REH cell (cell line): Measurements from ENCODE around the gene CSF1R.

DNA sequence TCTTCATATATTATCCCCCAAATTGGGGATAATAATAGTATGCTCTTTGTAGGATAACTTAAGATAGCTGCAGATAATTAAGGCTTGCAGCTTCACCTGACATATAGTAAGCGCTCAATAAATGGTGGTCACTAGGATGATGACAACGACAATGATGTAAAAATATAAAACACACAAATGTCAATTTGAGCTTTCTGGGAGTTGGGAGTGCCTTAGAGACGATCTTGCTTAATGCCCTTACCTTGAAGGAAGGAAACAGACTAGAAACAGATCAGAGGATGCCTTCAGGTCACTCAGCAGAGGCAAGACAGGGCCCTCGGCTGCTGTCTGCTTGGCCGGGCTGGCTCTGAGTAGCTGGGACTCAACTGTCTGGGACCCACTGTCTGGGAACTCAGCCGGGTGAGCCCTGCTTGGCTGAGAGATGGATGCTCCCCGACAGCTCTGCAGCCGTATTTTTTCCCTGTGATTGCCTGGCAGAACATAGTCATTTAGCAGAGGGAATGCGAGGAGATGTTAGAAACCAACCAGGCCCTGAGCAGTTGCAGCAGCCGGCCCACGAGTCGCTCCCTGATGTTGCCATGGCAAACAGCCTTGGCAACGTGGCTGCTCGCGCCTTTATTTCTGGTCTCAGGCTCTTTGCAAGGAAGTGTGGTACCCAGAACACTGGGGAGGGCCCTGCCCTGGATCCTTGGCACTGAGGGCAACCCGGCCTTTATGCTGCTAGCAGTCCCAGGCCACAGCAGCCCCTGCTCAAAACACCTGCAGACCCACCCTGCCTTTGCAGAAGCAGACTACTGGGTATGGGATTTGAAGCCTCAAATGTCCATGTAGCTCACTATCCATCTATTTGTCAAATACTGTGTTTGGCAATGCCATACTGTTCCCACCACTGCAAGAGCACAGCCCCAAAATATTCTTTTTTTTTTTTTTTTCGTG, 10.9 kb downstream of the PPARGC1B start:
- PRO-cap = no peak

- PRO-cap = no peak
Observed at GRCh38 chr5:149785187-149785881, 55.2 kb downstream of the PPARGC1B start.

GRCh38 chr5:149834865-149835630, 104.9 kb downstream of the PPARGC1B start:
- PRO-cap = no peak

DNA sequence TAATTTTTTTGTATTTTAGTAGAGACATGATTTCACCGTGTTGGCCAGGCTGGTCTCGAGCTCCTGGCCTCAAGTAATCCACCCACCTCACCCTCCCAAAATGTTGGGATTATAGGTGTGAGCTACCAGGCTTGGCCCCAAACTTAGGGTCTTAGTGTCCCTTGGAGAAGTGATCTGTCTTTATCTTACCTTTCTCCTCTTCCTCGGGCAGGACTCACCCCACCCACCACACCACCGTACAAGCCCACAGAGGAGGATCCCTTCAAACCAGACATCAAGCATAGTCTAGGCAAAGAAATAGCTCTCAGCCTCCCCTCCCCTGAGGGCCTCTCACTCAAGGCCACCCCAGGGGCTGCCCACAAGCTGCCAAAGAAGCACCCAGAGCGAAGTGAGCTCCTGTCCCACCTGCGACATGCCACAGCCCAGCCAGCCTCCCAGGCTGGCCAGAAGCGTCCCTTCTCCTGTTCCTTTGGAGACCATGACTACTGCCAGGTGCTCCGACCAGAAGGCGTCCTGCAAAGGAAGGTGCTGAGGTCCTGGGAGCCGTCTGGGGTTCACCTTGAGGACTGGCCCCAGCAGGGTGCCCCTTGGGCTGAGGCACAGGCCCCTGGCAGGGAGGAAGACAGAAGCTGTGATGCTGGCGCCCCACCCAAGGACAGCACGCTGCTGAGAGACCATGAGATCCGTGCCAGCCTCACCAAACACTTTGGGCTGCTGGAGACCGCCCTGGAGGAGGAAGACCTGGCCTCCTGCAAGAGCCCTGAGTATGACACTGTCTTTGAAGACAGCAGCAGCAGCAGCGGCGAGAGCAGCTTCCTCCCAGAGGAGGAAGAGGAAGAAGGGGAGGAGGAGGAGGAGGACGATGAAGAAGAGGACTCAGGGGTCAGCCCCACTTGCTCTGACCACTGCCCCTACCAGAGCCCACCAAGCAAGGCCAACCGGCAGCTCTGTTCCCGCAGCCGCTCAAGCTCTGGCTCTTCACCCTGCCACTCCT, 106.2 kb downstream of the PPARGC1B start:
- PRO-cap = no peak

DNA sequence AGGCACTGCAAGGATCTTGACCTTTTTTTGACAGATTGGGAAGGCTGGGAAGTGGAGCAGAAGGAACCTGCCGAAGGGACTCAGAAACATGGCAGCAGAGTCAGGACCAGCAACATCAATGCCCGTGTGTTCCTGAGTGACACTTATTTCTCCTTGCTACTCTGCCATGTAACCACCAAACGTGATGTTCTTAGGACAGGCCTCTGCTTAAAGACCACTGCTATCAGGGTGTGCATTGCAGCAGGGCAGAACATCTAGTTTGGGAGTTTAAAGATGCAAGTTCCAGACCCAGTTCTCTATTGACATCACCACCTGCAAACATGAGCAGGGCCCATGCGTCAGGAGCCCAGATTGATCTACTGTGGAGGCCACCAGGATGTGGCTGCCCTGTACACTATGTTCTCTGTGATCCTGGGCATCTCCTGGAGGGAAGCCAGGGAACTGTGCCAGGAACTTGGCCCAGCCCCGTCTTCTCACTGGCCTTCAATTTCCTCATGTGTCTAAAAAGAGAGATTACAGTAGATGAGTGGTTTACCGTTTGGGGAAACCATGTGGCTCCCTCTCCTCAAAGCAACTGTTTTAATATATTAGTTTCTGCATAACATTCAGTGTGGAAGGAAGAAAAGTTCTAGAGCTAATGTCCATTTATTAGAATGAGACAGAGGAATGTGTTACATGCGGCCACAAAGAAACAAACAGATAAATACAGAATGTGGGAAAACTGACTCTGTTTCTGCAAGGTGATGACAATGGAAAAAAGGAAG, 87.1 kb downstream of the PDE6A start:
- PRO-cap = no peak

DNA sequence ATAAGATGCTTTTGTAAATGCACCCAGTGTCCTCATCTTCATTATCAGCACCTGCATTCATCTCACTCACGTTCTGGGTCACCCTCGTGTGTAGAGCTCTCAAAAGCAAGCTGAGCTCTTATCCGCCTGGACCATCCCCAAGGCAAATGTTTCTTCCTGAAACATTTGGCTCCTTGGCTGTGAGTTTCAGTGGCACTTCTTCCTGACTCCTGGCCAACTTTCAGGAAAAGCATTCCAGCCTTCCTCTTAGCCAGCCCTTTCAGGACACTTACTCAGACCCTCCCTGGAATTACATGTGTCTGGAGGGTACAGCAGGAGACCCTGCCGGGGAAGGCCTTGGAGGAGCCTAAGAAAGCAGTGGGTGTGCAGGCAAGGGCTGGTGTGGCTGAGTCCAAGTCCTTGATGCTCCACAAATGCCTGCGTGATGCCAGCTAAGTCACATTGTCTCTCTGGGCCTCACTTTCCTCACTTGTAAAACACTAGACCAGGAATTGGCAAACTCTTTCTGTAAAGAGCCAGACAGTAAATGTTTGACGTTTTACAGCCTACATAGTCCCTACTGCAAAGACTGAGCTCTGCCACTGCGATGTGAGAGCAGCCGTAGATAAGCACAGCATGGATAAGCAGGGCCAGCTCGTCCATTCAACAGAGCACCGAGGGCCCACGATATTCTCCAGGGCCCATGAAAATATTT, 72.1 kb downstream of the PDE6A start:
- PRO-cap = no peak

DNA sequence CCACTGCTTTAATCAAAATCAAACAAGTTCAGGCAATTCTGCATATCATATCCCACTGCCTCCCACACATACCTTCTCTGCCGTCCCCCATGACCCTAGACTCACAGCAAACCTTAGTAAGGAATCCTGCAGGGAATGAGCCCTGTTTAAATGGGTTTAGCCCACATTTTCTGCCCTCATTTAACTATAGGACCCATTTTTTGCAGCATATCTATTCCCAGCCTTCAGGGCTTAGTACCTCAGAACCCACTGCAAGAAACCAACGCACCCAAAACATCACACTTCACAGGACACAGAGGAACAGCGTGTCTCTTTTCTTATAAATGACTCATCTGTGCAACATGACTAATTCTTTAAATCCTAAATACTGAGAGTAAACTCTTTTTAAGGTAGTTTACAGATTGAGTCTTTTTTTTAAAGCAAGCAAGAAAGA, 48.7 kb downstream of the PDE6A start:
- PRO-cap = no peak

- PRO-cap = unidirectional peak, minus-strand start at chr5:150001151
Observed at GRCh38 chr5:150000847-150001669, 519 bp downstream of the HMGXB3 start.

- PRO-cap = no peak
Observed at GRCh38 chr5:150026498-150027343, 26.2 kb downstream of the HMGXB3 start.

- PRO-cap = no peak
Observed at GRCh38 chr5:150041708-150042225, 41.2 kb downstream of the HMGXB3 start.

- PRO-cap = no peak
Observed at GRCh38 chr5:150086211-150087092, at the start of gene CSF1R. TSS of gene CSF1R (minus strand) at chr5:150086554.

GRCh38 chr5:150115464-150116138, 29.2 kb upstream of the CSF1R start:
- PRO-cap = no peak

- PRO-cap = no peak
Observed at GRCh38 chr5:150124255-150124748, 31.3 kb downstream of the PDGFRB start.

DNA sequence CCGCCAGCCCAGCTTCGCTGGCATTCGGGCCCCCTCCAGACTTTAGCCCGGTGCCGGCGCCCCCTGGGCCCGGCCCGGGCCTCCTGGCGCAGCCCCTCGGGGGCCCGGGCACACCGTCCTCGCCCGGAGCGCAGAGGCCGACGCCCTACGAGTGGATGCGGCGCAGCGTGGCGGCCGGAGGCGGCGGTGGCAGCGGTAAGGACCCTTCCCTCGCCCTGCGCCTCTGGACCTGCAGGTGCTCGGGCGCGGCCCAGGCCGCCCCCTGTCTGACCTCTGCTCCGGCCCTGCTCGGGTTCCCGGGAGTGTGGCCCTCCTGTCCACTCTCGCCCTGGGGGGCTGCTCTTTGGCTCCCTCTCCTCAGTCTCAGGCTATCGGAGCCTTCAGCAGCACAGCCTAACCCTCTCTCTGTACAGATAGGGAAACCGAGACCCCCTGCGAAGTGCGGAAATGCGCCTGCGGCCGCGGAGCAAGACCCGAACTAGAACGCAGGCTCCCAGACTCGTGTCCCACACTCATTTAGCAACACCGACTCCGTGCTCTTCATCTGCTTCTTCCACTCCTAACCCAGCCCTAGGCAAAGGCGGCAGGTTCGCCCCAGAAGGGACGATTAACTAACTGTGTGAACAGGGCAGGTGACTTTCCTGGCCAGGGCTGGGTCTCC, 679 bp downstream of the CDX1 start:
- PRO-cap = no peak

DNA sequence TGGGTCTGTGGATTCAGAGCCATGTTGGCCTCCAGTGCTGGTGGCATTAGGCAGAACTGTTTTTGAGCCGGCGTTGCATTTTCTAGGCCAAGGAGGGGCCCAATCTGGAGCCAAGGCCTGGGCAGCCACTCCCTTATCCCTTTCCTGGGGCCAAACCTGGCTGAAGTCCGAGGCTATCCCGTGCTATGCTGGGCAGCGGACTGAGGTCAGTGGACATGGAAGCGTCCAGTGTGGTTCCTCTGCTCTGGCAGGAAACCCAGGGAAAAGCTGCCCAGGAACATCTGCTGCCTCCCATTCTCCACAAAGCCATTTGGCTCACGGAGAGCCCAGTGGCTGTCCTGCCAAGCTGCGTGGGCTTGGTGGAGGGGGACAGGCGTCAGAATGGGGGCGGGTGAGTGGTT, 9.7 kb upstream of the SLC6A7 start:
- PRO-cap = no peak

- PRO-cap = no peak
Observed at GRCh38 chr5:150244393-150244598, 45.3 kb downstream of the CAMK2A start.

GRCh38 chr5:150288698-150289328, 760 bp downstream of the CAMK2A start:
- PRO-cap = no peak

DNA sequence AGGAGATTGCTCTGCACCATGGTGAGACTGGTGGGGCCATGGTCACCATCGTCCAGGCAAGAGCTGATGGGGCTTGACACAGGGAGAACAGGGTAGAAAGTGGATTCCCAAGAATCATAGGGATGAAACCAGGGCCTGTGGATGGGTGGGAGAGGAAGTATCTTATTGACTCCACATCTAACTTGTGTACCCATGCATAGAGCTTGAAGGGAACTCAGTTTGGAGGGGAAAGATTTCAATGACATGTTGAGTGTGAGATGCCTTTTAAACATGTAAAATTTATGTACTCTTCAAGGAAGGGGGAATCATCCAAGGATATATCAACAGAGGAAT, 4.4 kb downstream of the TCOF1 start:
- PRO-cap = no peak

DNA sequence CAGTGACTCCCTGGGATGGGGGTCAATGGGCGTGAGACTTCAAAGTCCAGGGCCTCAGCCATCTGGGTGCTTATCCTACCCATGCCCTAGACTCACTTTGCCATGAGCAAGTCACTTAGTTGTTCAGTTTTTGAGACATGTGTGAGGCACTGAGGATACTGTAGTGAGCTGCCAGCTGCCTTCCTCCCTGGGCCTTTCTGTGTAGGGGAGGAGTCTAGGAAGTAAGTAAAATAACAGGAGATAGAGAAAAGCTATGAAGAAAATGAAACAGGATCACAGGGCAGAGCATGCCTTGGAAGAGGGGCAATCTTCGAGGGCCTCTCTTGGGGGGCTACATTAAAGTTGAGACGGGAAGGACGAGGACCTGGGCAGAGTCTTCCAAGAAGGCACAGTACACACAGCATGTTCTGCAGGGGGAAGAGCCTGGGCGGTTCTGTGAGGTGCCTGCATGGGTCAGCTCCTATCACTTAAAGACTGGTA, 5.9 kb downstream of the TCOF1 start:
- PRO-cap = no peak

- PRO-cap = no peak
Observed at GRCh38 chr5:150374884-150375405, 17.4 kb downstream of the TCOF1 start.